Mesenchymal stem cell of Wharton's jelly (primary cell): ENCODE measurements around the genes FAM3A and CTAG1A.

DNA sequence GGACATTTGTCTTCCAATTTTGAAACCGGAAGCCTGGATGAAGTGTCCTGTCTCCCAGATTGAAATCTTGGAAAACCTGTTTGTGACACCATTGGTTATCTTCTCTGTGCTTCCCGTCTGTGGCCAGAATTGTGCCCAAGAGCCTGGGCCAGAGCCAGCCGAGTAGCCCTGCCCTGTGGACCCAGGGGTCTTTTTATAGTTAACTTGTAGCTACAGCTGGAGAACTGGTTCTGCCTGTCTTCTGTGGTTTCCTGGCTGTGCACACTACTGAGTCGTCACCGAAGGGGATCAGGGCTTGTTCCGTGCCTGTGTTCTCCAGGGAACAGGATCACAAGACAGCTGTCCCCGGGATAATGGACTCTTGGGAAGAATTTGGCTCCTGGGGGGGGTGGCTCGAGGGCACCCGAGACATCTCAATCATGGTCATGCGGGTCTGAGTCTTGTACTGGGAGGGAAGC, 22.1 kb upstream of the OPN1LW start:
- CAGE, long polyA plus RNA = no peak

DNA sequence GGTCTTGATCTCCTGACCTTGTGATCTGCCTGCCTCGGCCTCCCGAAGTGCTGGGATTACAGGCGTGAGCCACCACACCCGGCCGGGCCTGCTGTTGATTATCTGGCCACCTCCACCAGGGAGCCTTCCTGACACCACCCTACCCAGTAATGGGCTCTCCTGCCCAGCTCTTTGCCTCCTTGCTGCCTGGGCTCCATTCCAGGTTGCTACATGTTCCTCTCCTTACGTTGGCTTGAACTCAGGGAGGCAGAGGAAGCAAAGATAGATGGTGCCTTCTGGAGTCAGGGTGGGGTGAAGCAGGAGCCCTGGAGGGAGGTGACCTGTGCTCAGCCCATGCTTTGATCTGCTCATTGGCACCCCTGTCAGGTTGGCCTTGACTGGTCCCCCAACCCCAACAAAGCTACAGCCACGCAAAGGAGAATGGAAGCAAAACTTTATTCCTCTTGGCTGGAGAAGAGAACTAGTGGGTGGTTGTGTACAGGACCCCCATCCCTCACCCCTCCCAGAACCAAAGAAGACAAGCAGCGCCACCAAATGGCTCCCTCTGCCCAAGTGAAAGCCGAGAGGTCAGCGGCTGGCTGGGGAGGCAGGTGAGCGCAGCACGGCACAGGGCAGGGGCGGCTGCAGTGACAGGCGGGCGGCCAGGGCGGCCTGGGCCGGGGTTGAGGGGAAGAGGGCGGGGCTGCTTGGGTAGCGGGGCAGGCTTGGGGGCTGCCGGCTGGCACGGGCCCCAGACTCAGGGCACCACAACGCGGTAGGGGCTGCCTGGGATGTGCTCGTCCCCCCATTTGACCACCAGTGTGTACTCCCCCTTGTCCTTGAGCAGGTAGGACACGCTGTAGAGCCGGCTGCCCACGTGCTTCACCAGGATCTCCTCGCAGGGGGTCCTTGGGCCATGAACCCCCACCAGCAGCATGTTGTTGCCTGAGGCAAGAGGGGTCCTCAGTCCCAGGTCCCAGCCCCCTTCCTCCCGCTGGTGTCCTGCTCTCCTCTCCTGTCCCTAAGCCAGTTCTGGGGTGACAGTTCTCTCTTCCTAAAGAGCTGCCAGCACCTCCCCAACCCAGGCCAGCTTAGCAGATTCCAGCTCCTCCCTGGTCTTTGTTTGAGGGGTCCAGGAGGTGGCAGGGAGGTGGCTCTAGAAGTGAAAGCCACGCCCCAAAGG, 25.9 kb downstream of the FLNA start:
- CAGE, long polyA plus RNA = no peak

DNA sequence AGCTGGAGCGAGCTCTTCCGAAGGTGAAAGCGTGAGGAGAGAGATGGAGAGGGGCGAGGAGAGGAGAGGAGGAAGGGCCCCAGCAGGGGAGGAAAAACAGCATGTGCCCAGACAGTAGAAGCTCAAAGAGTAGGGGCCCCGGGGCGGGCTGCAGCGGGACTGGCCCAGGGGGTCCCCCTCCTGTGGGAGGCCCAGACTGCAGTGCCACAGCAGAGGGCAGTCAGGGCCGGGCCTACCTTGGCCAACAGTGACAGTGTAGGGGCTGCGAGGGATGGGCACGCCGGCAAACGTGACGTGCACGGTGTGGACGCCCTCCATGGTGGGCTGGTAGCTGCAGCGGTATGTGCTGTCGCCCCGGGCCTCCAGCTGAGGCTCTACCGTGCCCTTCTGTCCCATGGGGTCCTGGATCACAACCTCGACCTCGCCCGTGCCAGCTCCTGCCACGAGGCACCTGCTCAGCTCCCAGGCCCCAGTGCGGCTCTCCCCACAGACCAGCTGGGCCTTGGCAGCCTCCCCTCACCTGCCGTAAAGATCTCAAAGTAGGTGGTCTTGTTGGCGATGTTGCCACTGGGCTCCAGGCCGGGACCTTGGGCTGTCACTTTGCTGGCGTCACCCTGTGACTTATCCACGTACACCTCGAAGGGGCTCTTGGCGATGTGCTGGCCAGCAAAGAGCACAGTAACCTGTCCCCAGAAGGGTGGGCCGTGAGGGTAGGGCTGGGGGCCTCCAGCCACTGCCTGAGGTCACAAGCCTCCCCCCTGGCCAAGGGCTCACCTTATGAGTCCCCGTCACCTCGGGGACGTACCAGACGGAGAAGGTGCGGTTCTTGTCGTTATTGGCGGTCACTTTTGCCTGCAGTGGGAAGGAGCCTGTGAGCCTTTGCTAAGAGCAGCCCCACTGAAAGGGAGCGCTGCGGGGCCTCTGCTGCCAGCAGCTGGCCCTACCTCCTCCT, 8.4 kb downstream of the FLNA start:
- CAGE, long polyA plus RNA = no peak

- CAGE, long polyA plus RNA = no peak
These were observed 1.9 kb downstream of the FLNA start for GRCh38 chrX:154372372-154373068.

- CAGE, long polyA plus RNA = no peak
These were observed 5.0 kb downstream of the EMD start for GRCh38 chrX:154383973-154384664.

DNA sequence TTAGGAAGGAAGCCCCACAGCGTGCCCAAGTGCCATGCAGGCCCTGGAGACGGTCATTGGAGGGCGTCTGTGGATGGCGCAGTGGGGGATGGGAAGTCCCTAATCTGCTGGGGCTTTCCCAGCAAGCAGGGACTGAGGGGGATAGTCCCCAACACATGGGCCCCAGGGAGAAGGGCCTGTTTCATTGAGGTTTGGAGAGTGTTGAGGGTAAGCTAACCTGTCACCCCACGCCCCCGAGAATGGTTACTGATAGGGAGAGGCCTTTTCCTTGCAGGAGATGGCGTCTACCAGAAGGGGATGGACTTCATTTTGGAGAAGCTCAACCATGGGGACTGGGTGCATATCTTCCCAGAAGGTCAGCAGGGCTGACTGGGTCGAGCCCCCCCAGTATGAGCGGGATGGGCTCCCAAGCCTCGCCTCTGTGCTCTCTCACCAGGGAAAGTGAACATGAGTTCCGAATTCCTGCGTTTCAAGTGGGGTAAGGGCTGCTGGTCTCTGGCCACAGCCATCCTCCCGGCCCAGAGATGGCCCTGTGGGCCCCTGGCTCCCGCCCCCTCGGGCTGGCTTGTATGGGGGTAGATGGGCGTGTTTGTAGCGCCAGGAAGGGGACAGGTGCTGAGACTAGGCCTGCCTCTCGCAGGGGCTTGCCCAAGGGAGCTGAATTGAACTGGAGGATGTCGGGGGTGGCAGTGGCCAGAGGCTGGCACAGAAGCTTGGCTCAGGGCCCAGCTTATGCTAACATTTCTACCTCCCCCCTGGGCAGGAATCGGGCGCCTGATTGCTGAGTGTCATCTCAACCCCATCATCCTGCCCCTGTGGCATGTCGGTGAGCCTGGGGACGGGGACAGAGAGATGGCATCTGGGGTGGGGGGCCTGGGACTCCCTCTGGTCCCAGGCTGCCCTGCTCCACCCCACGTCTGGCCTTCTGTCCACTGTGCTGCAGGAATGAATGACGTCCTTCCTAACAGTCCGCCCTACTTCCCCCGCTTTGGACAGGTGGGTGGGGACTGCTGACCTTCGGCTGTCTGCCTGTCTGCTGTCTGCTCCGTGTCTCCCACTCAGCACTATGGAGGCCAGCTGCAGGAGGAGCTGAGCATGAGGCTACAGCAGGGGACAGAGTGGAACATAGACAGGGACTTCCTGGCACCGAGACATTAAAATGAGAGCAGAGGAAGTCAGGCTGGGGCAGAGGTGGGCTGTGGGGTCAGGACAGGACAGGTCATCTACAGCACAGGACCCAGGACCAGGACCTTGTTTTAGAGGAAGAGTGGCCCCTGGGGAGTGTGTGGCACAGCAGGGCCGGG, 8.4 kb downstream of the TAFAZZIN start:
- CAGE, long polyA plus RNA = no peak

GRCh38 chrX:154445416-154446155, 1.6 kb downstream of the FAM50A start:
- CAGE, long polyA plus RNA = no peak

GRCh38 chrX:154467440-154468233, 9.6 kb downstream of the PLXNA3 start:
- CAGE, long polyA plus RNA = no peak

DNA sequence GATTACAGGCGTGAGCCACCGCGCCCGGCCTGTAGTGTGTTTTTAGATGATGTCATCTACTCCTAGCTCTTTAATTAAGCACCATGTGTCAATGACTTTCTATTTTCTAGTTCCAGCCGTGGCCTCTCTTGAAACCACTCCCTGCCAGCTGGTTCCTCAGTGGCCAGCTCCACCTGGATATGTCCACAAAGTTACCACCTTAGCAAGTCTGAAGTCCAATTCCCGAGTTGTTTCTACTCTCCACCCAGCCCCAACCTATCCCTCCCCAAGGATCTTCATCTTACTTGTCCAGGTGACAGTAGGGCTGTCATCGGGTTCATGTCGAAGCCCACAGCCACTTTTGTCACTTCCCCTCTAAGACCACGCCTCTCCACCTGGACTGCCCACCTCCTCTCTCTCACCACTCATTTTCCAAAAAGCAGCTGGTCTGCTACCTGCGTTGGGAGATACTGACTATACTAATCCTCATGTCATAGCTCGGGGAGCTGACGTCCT, 895 bp downstream of the FAM3A start:
- CAGE, long polyA plus RNA = no peak

GRCh38 chrX:154515585-154516342, at the start of gene FAM3A:
FAM3A (minus strand) TSS chrX:154516232.
- CAGE, long polyA plus RNA = no peak

DNA sequence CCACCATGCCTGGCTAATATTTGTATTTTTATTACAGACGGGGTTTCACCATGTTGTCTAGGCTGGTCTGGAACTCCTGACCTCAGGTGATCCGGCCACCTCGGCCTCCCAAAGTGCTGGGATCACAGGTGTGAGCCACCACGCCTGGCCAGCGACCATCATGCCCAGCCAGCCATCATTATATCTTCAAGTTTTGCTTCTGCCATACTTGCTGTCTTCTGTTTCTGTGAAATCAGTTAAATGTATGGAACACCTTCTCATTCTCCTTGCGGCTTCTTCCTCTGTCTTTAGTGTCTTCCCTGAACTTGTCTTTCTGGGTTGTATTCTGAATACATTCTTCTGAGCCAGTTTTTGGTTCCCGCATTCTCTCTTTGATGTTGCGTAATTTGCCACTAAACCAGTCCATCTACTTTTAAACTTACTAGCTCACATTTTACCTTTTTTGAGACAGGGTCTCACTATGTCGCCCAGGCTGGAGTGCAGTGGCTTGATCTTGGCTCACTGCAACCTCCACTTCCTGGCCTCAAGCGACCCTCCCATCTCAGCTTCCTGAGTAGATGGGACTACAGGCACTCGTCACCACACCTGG, 9.5 kb upstream of the FAM3A start:
- CAGE, long polyA plus RNA = no peak

GRCh38 chrX:154584783-154585298, at the start of gene CTAG1A:
CTAG1A (plus strand) TSS chrX:154585133.
- CAGE, long polyA plus RNA = no peak

- CAGE, long polyA plus RNA = no peak
These were observed 19.7 kb downstream of the GAB3 start for GRCh38 chrX:154731189-154731548.

DNA sequence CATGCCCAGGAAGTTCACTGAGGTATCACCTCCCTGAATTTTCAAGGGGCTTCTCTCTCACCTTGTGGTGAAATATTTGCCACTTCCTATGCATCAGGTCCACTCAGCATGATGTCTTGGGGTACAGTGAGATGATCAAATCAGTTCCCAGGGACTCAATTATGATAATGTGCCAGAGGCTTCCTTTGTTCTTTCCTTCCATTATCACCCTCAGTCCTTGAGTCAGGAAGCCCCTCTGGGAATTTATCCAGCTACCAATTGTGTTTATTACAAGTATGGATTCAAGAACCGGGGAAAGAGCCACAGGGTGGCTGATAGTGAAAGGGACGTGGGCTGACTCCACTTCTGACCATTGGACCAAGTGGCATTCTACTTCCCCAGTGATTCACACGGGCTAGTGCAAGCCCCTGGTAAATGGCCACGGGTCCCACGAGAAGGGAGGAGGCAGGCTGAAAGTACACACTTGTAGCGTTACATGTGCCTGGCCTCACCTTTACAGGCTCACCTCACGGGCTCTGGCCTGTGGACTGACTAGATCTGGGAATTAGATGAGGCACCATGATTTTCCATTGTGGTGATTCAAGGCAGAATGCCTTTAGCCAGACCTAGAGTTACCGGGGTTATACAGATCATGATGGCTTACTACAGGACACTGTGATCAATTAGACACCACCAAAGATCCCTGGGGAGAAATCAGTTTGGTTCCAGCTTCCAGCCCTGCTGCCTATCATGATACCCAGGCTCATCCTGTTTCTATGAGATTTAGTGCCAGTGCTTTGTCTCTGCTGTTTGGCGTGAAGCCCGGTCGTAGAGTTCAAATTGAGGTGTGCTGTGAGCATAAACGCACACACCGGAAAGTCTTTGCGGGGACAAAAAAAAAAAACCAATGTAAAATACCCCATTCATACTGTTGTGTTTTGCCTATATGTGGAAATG, 1.0 kb upstream of the DKC1 start:
- CAGE, long polyA plus RNA = no peak

DNA sequence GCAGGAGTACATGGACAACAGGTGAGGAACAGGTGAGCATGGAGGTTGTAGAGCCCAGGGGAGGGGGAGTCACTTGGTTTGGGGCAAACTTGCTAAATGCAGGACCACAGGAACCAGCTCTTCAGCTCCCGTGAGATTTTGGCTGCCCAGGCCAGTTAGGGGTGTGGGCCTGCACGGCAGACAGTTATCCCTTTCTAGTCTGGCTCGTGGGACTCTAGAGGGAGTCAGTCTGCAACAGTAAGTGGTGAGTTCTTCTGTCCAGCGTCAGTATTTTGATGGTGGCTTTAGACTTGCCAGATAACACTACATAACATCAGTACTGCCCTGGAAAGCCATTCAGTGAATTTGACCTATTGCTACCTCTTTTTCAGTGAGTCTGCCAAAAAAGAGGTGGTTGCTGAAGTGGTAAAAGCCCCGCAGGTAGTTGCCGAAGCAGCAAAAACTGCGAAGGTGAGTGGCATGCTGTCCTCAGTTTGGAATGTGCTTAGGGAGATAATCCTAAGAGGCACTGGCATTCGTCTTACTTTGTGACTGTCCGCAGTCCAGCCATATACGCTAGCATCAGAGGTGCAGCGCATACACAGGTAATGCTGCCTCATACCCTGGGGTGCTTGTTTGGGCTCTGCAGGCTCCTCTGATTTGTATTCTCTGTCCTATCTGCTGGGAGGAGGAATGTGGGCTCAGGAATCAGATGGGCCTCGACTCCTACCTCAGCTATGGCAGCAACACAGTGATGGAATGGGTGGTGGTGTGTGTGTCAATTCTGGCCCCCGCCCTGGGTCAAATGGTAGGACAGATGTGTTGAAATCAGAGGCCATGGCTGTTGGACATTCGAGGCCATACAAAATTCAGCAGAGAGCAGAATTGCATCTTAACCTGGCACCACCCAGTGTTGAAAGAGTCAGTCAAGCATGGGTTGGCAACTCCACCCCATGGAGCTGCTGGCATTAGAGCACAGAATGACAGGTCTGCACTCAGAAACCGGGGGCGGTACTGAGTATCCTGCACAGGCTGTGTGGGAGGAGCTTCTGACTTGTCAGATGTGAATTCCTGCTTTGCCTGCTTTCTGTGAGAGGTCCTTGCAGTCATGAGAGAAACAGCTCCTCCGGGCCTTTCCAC, 12.5 kb downstream of the DKC1 start:
- CAGE, long polyA plus RNA = no peak

- CAGE, long polyA plus RNA = no peak
These were observed 277 bp upstream of the SMIM9 start for GRCh38 chrX:154834714-154835164.

- CAGE, long polyA plus RNA = no peak
These were observed 33.7 kb downstream of the F8 start for GRCh38 chrX:154988832-154989251.

GRCh38 chrX:155276533-155277403, 12.5 kb upstream of the RAB39B start:
- CAGE, long polyA plus RNA = no peak

GRCh38 chrX:155333401-155334036, 895 bp downstream of the CLIC2 start:
- CAGE, long polyA plus RNA = no peak